ENCODE results near the gene C22orf31.

DNA sequence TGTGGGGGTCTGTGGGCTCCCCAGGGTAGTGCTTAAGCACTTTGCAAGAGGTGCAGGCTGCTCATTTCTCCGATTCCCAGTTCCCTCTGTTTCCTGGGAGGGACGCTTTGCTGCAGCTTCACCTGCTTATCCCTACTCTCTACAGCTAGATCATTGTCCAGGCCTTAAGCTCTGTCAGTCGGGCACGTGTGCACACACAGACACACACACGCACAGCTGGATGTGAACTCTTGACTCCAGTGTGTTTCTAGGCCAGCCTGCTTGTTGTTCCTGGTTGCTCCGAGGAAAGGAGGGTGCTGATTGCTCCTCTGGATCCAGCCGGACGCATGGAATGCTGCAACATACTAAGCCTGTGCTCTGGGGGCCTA, 19.7 kb downstream of the ZNRF3 start:
- RRBS, result no CpG with 5 or more reads among the region's 8 CpGs

GRCh38 chr22:29061733-29062187, at the start of gene C22orf31:
Gene C22orf31 (minus strand): TSS chr22:29061831.
- RRBS, result no CpG with 5 or more reads among the region's 2 CpGs

GRCh38 chr22:29109825-29110685, 37.2 kb downstream of the KREMEN1 start:
- RRBS, result no CpG with 5 or more reads among the region's 7 CpGs

GRCh38 chr22:29112776-29113243, 40.0 kb downstream of the KREMEN1 start:
- RRBS, result no CpG with 5 or more reads among the region's 8 CpGs

GRCh38 chr22:29117771-29118321, 45.0 kb downstream of the KREMEN1 start:
- RRBS, result no CpG with 5 or more reads among the region's 6 CpGs

GRCh38 chr22:29144629-29145385, 60.9 kb upstream of the EMID1 start:
- RRBS, result no CpG with 5 or more reads among the region's 21 CpGs

DNA sequence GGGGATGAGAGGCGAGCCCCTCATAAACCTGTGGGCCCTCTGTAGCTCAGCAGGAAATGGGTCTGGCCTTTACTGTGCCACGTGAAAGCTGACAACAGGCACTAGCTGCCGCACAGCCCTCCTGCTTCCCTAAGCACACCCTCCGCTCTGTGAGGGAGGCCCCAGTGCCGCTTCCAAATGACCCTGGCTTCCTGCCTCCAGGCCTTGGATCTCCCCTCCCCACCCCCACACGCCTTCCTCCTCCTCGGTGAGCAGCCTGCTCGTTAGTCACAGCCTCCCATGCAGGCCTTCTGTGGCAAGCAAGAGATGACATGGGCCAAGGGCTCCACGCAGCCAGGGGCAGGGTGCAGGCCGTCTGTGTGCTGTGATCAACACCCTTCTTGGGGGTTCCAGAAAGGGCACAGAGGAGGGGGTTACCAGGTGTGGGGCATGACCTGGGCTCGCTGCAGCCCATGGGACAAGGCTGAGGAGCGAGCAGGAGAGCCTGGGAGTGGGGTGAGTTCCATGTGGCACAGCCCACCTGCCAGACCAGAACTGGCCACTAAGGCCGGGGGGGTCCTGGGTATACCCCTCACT, 15.3 kb upstream of the RASL10A start:
- RRBS, result no CpG with 5 or more reads among the region's 13 CpGs

DNA sequence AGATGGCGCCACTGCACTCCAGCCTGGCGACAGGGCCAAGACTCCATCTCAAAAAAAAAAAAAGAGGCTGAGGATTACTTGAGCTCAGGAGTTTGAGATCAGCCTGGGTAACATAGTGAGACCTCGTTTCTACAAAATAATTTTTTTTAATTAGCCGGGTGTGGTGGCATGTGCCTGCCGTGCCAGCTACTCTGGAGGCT, 24.9 kb downstream of the AP1B1 start:
- RRBS, result no CpG with 5 or more reads among the region's 5 CpGs

GRCh38 chr22:29480756-29481574, 947 bp downstream of the NEFH start:
- RRBS, result no CpG with 5 or more reads among the region's 80 CpGs

DNA sequence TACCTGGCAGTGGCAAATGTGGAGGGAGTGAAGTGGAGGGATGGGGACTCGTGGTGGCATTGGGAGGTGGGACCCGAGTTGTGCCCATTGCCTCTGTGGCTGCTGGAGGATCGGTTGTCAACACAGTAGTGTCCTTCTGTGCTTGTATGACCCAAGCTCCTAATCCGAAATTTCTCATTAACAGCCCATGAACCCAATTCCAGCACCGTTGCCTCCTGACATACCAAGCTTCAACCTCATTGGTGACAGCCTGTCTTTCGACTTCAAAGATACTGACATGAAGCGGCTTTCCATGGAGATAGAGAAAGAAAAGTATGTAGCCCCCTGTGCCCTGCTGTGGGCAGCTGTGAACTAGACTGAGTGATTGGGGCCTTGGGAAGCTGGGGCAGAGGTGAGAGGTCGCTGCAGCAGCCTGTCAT, 41.8 kb upstream of the CABP7 start:
- RRBS, result no CpG with 5 or more reads among the region's 8 CpGs

- RRBS, result no CpG with 5 or more reads among the region's 15 CpGs
These were observed 829 bp downstream of the UQCR10 start for GRCh38 chr22:29767765-29768631.

GRCh38 chr22:30038091-30038808, 42.0 kb upstream of the HORMAD2 start:
- RRBS, result no CpG with 5 or more reads among the region's 4 CpGs

DNA sequence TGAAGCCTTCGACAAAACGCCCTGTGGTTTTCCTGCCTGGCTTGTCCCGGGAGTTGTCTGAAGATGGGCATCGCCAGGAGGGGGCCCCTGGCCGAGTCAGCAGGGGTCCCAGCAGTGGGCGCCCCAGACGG, 288 bp upstream of the LIF start:
- RRBS, result no CpG with 5 or more reads among the region's 7 CpGs

DNA sequence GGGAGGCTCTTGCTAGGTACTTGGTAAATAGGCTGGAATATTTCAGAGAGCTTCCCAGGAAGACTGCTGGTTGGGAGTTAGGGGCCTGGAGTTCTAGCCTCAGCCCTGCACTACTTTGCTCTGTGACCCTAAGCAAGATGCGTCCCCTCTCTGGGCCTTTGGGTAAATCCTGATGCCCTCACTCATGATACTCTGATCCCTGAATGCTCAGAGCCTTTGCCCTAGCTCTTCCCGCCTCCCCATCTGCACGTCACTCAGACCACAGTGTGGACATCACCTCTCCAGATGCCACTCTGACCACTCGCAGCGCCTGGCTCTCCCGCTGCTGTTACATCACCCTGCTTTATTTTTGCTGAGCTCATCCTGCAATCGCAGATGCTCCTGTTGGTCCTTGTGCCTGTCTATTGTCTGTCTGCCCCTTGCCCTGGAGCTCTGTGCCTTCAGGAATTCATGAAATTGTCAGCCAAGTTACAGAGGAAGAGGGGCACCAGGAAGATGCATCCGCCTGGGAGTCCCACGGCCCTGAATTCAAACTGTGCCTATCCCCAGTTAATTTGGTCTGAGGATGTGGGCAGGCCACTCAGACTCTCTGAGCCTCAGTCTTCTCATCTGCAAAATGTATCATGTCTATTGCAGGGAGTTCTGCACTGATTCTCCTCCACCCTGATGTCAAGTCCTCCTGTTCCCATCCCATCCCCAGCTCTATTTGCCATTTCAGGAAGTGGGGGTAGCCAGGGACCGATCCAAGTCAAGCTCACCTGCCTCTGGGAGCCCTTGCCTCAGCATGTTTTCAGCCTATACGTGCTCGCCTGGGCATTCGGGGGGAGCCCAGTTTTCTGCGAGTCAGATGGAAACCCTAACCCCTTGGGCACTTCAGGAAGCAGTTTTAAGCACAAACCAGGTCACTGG, 5.4 kb downstream of the OSM start:
- RRBS, result no CpG with 5 or more reads among the region's 14 CpGs

DNA sequence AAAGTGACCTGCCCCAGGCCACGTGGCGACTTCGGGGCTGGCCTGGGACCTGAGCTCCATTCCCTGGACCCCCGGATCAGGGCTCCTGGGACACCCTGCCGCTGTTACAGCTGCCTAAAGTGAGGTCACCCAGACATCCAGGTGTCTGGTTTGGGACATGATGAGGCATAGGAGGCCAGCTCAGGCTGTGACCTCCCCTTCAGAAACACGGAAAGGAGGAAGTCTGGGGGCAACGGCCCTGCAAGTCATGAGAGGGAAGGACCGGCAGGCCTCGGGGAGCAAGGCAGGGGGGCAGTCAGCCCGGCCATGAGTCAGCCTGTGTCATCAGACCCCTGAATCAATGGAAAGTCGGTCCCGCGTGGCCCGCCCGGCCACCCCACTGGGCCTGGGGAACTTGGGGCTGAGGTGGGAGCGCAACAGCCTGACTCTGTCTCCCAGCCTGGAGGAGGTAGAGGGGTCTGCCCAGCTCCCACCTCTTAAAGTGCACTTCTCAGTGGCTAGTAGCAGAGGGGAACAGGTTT, 3.3 kb downstream of the OSM start:
- RRBS, result 7% methylated on average over 8 of the region's 16 CpGs

DNA sequence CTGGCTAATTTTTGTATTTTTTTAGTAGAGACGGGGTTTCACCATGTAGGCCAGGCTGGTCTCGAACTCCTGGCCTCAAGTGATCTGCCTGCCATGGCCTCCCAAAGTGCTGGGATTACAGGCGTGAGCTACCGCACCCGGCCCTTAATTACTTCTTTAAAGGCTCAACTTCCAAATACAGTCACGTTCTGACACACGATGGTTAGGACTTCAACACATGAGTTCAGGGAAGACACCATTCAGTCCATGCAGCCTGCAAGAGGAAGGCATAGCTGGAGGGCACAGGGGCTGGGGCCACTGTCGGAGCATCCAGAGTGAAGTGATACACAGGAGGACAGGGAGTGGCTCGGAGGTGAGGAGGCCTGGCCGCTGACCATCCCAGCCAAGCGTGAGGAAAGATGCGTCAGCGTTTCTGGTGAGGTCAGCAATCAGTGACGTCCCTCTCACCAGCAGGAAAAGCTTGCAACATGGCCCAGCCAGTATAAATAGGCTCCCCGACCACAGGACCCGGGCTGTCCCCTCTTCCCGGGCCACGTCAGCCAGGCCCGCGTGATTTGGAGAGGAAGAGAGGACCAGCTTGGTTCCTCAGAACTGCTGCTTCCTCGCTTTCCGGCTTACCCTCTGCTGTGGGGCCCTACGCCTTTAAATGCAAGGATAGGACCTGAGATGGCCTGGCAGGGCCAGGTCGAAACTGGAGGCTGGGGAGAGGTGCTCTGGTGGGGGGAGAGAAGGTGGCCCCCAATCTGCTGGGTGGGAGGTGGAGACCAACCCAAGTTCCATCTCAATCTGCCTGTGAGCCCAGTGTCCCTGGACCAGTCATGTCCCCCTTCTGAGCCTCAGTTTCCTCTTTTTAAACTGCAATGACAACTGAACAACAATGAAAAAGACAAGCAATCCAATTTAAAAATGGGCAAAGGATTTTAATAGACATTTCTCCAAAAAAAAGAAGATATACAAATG, 4.2 kb upstream of the OSM start:
- RRBS, result 94% methylated on average over 6 of the region's 24 CpGs

- RRBS, result no CpG with 5 or more reads among the region's 5 CpGs
These were observed 11.9 kb upstream of the MTFP1 start for GRCh38 chr22:30413595-30414194.

DNA sequence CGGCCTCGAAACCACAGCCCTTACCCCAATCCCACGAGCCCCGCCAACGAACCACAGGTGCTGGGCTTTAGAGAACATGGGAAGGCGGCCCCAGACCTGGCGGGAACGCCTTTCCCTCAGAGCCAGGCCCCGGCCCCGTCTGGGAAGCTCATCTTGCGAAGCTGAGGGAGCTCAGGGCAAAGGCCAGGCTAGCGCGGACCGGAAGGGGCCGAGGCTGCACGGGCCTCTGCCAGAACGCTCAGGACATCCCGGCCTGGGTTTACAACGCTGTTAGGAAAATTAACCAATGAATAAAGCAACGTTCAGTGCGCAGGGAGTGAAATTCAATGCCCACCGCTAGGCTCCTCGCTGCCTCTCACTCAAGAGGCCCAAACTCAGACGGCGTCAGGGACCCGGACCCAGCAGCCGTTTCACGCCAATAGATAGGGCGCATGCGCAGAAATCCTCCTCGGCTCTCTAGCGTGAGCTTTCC, 2.0 kb upstream of the MTFP1 start:
- RRBS, result 2% methylated on average over 10 of the region's 32 CpGs

DNA sequence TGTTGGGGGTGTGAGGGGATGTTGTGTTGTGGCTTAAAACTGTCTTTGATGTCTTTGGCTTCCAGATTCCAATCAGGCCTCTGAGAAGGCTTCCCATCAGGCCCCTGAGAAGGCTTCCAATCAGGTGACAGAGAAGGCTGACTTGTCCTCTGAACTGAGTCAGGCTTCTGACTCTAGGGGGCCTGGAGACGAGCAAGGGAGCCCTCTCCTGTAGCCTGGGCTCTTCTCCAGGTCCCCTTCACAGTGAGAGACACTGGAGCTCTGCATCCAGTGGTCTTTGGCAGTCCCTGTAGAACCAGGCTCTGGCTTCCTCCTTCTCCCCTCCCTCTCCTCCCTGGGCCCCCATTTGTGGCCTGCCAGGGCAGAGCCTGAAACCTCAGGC, 9.4 kb downstream of the MTFP1 start:
- RRBS, result no CpG with 5 or more reads among the region's 1 CpG

GRCh38 chr22:30564699-30565115, 9.8 kb downstream of the GAL3ST1 start:
- RRBS, result no CpG with 5 or more reads among the region's 3 CpGs

Measured in NB4 (cell line).